GM06990 (cell line): ENCODE measurements around the genes TTC33, RPL37, C7 and ZNF131.

DNA sequence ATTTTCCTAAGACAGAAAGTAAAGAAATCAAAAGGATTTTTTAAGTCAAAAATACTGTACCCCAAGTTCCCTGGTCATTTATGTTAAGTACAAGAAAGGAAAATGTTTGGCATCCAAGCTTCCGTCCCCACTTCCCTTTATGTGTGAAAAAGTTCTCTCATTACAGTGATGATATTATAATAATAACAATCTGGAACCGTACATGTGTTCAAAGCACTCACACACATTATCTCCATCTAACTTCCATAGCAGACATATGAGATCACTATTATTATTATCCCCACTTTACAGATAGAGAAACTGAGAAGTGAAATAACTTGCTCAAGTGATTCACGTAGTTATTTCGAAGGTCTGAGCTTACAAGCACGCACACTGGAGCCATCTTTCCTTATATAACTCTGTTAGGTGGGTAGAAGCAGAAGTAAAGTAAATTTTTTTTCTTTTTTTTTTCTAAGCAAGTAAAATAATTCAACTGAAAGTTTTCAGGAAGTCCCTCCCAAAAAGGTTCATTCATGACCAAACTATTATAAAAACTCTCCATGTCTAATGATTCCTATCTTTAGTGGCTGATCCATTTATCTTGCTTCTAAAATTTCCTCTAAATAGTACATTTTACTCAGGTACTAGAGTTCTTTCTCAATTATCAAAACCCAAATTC lies 62.9 kb upstream of the PTGER4 start:
- RRBS: no CpG with 5 or more reads among the region's 5 CpGs

- RRBS: 0% methylated on average over 3 of the region's 30 CpGs
These were observed 1.0 kb downstream of the PTGER4 start for GRCh38 chr5:40680665-40681243.

- RRBS: 6% methylated on average over 8 of the region's 86 CpGs
These were observed at the start of gene TTC33 for GRCh38 chr5:40755317-40756501. TSS of gene TTC33 (minus strand) at chr5:40755961.

DNA sequence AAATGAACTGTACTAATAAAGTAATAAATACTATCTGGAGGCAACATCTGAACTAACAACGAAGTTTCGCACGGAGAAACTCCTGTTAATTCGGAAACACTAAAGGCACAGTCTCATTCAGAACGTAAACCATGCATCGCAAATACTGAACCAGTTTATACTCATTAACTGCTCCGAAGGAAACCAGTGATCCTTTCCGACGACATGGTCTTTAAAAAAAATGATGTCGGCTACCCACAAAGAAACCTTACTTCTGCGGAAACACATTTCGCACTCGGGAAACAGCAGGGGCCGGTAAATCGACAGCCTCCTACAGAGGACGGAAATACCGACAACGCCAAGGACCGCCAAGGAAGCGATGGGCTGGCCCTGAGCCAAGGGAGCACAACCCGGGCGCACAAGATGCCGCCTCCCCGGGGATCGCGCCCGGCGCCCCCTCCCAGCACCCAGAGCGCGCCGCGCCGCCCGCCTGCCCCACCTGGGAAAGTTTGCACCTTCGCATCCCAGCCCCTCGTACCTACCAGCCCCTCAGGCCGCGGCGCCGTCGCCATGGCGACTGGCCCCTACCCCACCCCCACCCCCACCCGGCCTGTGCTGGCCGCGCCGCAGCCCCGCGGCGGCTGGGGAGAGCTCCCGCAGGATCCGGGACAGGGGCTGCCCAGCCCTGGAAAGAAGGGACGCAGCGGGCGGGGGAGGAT lies 731 bp downstream of the PRKAA1 start:
- RRBS: 4% methylated on average over 14 of the region's 54 CpGs

DNA sequence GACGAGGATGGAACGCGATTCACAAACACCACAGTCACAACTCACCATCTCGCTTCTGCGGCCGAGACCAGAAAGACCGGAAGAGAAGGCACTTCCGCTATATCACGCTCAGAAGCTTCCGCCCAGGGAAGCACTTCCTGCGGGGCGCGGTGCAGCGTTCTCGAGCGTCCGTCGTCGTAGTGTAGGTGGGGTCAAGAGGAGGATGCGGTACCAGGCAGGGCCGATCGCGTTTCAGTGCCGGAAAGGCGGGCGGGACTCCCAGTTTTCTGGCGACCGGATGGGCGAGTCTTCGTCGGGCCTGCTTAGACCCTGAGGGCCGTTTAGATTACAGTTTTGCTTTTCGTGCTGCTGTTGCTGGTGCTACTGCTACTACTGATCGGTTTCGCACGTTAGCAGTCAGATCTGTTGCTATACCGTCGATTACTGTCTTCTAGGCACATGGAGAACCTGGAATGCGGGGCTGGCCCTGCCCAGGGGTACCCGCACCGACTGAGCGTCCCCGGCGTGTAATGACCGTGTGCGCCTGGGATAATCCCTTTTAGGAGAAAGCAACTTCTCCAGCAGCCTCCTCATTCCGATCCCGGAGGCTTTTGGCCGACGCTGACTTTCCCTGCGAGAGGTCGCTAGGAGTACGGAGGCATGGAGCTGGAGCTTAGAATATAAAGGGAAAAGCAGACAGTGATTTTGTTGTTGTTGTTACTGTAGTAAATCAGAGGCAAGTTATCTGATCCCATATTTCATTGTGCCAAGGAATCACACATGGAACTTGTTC lies at the start of gene RPL37:
RPL37 (minus strand) TSS at position 85 of the 772 bp plus-strand sequence.
- RRBS: 20% methylated on average over 10 of the region's 53 CpGs

DNA sequence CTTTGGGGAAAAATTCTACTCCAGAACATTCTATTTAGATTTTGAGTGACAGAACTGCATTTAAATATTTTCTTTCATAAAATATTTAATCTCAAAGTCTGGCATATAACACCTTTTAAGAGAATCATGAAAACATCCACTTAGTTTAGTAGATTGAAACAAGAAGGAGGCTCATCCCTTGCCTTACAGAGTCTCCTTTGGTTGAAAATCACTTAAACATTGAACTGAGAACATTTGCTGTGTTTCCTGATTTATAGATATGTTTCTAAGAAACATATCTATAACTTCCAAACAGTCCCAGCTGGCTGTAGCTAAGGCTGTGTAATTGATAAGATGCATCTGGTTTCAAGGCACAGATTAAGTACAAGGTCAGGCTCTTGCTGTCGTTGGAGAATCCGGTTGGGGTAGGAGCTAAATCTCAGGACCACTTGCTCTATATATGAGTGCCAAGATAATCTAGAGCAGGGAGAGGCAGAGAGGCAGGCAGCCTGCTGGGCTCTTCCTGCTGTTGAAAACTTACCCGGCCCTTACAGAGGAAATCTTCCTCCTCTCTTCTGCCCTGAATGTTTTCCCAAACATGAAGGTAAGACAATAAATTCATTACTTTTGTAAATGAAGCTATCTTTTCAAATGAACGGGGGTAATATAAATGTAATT lies at the start of gene C7:
C7 (plus strand) TSS at position 464 of the 657 bp plus-strand sequence.
- RRBS: 35% methylated on average over 2 of the region's 4 CpGs

DNA sequence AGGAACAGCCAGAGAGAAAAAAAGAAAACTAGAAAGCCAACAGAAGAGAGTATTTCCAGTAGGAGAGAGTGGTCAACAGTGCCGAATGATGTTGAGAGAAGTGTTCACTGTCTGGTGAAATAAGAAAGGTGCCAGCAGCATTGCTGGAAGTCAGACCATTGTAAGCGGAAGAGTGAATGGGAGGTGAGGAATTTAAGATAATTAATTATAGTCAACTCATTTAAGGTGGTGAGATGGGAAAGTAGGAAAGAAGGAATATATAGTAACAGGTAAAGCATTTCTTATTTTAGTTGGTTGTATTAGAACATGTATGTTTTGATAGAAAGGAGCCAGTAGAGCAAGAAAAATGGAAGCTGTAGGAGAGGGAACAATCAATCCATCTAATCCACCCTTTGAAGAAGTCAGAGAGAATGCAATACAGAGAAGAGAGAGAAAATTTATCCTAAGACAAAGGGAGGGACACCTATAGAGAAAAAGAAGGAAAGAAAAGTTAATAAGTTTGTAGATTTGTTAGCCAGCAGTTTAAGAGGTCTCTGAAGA lies 32.7 kb downstream of the C7 start:
- RRBS: no CpG with 5 or more reads among the region's 2 CpGs

DNA sequence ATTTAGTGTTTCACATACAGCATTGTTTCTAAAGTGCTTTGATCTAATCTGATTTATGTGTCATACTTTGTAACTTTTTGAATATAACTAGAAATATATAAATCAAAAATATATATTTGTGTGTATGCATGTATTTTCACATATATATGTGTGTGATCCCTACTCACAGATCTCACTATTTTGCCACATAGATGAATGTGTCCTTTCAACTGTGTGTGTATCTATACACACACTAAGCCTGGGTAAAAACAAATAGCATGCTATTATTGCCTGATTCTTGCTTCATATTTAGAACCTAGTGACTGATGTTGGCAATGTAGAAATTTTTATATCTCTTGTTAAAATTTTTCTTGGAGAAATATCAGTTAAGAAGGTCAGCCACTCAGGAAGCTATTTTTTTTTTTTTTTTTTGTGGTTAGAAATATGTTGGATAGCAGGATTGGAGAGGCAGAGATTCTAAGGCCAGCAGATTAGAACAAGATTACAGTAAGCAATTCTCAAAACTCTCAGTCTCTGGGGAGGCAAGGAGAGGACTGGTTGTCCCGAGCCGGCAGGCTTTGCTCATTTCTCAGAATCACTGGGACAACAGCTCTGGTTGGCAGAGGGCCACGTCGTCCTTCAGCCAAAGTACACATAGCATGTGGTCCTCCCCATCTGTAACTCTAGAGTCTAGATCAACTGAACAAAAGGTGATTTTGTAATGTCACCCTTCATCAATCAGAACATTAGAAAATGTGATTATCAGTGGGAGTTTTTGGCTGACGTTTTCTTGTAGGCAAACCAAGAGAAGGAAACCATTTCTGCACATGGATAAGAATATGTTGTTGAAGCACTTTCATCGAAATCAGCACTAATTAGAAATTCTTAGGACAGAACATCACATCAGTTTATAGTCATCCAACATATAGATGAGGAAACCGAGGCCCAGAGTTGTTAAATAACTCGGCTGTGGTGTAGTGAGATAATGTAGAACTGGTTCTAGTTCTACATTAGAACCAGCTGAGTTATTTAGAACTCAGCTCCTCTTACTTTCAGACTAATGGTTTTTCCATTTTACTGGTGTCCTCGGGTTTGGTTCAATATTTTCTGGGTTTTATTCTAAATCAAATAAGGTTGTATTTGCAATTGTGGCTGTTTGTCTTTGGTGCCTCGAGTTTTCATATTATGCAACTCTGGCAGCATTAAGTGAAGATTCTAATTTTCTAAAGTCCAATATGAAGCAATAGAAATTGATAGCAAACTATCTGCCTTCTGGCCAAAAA lies 19.5 kb downstream of the C6 start:
- RRBS: no CpG with 5 or more reads among the region's 10 CpGs

- RRBS: no CpG with 5 or more reads among the region's 2 CpGs
These were observed 128.6 kb downstream of the GHR start for GRCh38 chr5:42551785-42552361.

DNA sequence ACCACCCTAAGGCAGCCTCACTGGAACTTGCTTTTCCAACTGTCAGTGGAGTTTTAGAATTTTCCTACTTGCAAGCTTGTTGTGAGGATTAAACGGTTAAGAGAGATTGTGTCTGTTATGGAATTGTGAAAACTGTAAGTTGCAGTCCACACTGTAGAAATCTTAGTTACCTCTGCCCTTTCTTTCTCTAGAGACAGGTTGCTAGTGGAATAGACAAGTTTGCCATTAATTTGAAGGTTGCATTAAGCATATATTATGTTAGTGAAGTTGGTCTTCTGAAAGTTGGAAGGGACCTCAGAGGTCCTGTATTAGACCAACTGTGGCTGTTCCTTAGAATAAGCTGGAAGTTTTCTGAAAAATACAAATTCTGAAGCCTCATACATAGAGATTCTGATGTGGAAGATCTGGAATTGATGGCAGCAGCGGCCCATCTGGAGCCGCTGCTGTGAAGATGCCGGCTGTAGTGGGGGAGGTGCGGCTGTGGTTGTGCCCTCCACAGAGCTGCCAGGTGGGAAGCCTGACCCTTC lies 158.1 kb downstream of the GHR start:
- RRBS: no CpG with 5 or more reads among the region's 5 CpGs

GRCh38 chr5:42621995-42622368 lies 134.6 kb upstream of the CCDC152 start:
- RRBS: no CpG with 5 or more reads among the region's 1 CpG

DNA sequence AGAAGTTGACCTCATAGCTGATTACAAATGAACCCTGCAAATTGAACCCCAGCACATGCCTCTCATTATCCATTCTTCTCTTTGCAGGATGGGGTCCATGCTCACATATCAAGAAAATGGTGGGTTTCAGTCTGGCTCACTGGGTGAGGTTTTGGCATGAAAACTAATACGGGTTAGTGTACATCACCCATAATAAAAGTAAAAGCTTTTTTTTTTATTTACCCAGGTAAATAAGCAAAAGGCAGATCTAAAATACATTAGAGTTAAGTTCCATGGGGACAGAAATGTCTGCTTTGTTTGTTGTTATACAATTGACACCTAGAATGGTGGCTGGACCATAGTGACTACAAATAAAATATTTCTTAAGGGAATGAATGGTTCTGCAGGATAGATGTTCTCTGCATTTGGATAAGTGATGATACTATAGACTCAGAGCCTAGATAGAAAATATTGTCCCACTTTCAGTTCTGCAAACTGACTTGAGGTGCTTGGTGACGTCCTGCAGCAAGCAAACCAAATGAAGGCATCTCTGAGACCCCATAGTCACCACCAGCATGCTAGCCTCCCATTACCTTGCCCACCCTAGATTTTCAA lies 110.3 kb upstream of the CCDC152 start:
- RRBS: no CpG with 5 or more reads among the region's 2 CpGs

GRCh38 chr5:42734426-42735150 lies 22.0 kb upstream of the CCDC152 start:
- RRBS: no CpG with 5 or more reads among the region's 30 CpGs

DNA sequence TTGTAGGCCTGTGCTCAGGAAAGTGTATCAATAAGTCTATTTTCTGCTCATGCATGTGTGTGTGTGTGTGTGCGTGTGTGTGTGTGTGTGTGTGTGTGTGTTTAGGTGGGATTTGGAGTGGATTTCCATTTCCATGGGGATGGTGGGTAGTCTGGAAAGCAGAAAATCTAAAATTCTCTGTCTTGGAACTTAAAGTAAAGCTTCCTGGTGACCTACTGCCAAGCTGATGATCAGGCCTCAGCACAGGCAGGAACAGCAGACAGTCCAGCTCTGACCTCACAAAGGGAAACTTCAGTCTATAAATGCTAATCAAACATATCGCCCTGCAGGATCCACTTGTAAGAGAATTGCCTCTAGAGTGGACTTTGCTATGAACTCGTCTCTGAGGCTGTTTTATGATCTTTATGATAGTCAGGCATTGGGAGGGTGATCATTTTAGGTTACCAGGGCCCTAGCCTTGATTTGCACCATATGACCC lies 67.5 kb upstream of the SELENOP start:
- RRBS: no CpG with 5 or more reads among the region's 3 CpGs

DNA sequence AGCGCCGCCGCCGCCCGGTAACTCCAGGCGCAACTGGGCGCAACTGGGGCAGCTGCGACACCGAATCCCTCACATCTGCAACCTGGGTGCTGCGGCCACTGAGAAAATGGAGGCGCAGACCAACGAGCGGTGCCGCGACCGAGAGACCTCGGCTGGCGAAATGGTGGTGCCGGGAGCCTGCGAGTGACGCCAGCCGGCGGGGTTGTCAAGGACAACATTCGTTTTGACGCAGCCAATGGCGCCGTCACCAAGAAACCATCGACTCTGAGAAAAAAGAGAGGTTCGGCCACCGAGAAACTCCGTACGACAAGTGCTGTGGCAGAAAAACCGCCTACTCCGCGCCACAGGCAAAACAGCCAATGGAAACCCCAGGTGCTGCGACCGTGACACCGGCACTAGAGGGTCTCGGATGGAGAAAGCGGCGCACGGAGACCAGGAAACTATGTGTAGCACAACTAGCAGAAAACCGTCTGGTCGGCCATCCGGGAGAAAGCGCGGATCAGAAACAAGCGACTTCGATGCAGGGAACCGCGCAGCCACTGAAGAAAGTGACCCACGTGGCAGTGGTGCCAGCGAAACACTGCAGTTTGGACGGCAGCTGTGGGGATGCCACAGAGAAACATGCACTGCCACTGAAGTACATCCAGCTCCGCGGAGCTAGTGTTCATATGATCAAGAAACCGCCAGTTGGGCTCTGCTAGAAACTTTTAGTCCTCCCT lies 88.8 kb downstream of the ANXA2R start:
- RRBS: 5% methylated on average over 8 of the region's 57 CpGs

DNA sequence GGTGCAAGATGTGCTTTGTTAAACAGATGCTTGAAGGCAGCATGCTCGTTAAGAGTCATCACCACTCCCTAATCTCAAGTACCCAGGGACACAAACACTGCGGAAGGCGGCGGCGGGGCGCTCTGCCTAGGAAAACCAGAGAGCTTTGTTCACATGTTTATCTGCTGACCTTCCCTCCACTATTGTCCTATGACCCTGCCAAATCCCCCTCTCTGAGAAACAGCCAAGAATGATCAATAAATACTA lies 58.1 kb downstream of the ANXA2R start:
- RRBS: no CpG with 5 or more reads among the region's 6 CpGs

DNA sequence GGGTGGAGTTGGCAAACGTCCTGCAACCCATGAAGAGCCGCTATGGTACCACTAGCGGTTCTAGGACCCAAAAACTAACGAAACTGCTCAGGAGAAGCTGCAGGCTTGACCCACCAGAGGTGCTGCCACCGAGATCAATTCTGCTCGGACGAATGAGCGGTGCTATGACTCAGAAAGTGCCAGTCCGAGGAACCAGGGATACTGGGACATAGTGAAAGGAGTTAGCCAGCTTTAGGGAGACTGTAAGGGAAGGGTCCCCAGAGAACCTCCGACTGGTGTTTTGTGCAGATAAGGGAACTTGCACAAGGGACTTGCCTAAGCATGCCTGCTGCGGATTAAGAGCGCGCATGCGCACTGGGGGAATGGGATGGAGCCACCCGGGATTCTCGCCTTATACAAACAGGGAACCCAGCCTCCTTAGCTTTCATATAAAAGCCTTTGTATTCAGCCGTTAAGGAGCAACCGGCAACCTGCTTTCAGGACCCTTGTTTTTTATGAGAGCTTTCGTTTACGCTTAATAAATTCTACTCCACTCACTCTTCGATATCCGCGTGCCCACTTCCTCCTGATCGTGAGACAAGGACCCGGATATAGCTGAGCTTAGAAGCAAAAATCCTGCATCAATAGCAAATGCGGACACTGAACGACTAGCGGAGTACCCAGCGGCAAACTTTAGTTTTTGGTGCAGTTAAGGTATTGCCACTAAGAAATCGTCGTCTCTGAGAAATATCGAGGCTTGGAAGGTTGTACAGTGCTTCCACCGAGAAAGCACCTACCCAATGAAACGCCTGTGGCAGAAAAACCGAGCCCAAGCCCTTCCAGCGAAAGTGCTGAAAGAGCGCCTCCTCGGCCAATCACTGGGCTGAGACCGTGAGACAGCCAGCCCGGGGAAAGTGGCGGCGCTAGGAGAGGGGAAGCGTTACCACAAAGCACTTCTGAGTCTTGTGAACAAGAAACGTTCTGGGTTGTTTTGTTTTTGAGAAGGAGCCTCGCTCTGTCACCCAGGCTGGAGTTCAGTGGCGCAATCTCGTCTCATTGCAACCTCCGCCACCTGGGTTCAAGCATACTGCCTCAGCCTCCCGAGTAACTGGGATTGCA lies 32.4 kb downstream of the ANXA2R start:
- RRBS: 2% methylated on average over 4 of the region's 49 CpGs

GRCh38 chr5:43120642-43121274 lies at the start of gene ZNF131:
TSS of gene ZNF131 (plus strand) at chr5:43120914.
- RRBS: 3% methylated on average over 29 of the region's 57 CpGs